Bronchial epithelial cell (primary cell): ENCODE measurements around a stretch of chr11.

GRCh38 chr11:197700-197980 is 1.1 kb downstream of the ODF3 start:
- RRBS, 2 experiments: no CpG with 5 or more reads among the region's 6 CpGs

- RRBS, 2 experiments: no CpG with 5 or more reads among the region's 3 CpGs
Observed at GRCh38 chr11:216359-217013, 9.0 kb downstream of the RIC8A start.

- RRBS, 2 experiments: 5 to 6% methylated on average over 54 to 62 of the region's 145 CpGs
Observed at GRCh38 chr11:279811-281104, 2.1 kb downstream of the NLRP6 start.

DNA sequence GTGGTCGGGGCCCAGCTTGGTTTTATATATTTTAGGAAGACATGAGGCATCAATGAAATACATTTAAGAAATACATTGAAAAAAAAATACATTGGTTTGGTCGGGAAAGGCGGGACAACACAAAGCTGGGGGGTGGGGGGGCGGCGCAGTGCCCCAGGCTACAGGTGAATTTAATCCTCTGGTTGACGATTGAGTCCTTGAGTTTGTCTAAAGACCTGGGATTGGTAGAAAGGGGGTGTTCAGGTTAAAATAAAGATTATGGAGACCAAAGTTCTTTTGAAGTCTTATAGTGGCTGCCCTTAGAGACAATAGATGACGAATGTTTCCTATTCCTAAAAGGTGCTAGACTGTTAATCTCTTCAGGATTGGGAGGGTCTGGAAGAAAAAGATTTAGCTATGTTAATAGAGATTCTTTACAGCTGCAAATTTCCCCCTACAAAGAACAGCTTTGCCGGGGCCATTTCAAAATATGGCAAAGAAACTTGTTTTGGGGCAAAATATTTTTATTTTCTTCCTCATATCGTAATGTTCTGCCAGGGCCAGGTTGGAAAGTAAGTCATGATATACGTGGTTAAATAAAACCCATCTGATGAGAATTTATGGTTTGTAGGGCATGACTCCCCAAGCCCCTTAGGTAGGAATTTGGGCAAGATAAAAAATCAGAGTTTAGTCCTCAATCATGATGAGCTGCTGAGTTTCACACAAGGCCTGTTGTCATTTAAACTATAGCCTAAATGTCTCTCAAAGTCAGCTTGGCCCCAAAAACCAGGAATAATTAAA is 3.3 kb downstream of the IFITM1 start:
- RRBS, 2 experiments: no CpG with 5 or more reads among the region's 10 CpGs

- RRBS, 2 experiments: no CpG with 5 or more reads among the region's 6 CpGs
Observed at GRCh38 chr11:317682-317983, 3.0 kb downstream of the IFITM3 start.

- RRBS, 2 experiments: 71 to 83% methylated on average over 4 of the region's 33 CpGs
Observed at GRCh38 chr11:405384-406245, 9.2 kb downstream of the SIGIRR start.

DNA sequence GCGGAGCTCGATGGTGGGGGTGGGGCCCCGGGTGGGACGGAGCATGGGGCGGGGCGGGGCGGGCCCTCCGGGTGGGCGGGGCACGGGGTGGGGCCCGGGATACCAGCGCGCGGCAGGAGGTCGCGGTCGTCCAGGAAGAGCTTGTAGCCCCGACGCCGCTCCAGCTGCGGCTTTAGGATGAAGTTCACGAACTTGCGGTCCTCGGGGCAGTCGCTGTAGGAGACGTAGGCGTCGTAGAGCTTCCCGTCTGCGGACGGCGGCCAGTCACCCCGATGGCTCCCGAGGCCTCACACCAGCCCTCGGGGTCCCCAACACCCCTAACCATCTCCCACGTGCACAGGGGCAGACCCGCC is 7.5 kb downstream of the SIGIRR start:
- RRBS, 2 experiments: under 1 to 1% methylated on average over 8 of the region's 37 CpGs

GRCh38 chr11:495719-496357 is 11.2 kb downstream of the RNH1 start:
- RRBS, 2 experiments: no CpG with 5 or more reads among the region's 12 CpGs

DNA sequence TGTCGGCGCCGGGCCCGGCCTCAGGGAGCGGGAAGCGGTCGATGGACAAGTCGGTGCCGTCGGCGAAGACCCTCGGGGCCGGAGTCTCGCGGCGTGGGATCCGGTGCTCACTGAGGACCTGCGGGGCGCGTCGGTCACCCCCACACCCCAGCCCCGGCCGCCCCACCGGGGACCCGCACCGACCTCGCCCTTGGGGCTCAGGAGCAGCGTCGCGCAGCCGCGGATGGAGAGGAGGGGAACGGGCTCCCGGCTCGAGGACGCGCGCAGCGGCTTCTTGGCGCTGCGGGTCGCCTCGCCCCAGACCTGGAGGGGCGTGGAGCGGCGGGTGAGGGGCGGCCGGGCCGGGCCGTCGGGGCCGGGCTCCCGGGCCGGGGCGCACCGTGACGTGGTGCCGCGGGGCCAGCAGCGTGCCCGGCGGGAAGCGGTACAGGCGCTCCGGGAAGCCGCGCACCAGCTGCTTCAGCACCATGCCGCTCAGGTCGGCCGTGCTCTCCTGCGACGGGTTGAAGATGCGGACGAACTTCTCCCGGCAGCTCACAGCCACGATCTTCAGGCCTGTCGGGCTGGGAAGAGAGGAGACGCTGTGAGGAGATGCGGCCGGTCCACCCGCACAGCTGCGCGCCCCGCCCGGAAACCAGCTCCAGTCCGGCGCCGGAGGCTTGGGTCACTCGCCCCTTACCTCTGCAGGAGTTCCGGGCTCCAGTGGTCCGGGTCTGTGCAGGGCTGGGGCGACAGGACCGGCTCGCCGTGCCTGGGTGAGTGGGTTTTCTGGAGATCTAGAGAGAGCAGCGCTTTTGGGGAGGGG is 4.5 kb downstream of the LMNTD2 start:
- RRBS, 2 experiments: 8 to 9% methylated on average over 64 of the region's 96 CpGs

- RRBS, 2 experiments: 87 to 91% methylated on average over 9 of the region's 28 CpGs
Observed at GRCh38 chr11:562277-562900, 1.6 kb downstream of the RASSF7 start.

- RRBS, 2 experiments: 92% methylated on average over 5 to 6 of the region's 32 CpGs
Observed at GRCh38 chr11:598124-598770, 17.5 kb downstream of the IRF7 start.

DNA sequence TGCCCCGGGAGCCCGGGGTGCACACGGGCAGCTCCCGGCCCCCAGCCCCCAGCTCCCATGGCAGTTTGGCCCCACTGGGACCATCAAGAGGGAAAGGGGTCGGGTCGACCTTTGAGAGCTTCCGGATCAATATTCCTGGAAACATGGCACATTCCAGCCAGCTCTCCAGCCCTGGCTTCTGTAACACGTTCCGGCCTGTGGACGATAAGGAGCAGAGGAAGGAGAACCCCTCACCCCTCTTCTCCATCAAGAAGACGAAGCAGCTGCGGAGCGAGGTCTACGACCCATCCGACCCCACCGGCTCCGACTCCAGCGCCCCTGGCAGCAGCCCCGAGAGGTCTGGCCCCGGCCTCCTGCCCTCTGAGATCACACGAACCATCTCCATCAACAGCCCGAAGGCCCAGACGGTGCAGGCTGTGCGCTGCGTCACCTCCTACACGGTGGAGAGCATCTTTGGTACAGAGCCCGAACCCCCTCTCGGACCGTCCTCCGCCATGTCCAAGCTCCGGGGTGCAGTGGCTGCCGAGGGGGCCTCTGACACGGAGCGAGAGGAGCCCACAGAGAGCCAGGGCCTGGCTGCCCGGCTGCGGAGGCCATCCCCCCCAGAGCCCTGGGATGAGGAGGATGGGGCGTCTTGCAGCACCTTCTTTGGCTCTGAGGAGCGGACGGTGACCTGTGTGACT is 7.9 kb downstream of the IRF7 start:
- RRBS, 2 experiments: 92% methylated on average over 16 of the region's 39 CpGs

GRCh38 chr11:608476-609734 is 6.8 kb downstream of the IRF7 start:
- RRBS, 2 experiments: 88% methylated on average over 24 to 25 of the region's 81 CpGs

DNA sequence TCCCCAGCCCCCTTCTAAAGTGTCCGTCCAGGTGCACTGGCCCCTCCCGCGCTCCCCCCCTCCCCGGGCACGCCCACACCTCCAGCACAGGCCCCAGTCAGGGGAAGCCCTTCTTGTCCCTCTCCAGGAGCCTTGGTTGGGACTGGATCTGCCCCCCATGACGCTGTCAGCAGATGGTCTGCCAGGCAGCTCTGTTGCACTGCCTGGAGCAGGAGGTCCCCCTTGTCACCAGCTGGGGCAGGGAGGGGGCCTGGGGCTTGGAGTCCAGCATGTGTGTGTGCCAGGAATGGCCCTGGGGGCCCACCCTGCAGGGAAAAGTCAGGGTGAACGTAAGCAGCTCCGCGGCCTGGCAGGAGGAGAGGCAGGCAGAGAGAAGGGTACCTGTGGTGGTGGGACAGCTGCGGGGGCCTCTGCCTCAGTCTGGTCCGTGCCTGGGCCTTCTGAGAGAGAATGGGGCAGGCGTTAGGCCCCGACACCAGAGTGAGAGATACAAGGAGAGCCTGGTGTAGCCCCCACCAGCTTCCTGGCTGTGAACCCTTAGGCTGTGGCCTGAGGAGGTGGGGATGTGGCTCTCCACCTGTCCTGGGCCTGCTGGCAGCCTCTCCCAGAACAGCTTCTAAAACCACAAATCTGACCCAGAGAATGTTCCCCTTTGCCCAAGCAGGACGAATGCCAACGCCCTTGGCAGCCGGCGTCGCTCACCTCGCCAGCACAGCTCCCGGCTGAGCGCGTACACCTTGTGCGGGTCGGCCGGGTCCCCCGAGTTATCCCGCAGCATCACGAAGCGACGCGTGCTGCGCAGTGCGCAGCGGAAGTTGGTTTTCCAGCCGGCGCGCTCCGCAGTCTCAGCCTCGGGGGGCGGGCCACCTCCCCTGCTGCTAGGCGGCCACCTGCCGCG is 1.4 kb downstream of the IRF7 start:
- RRBS, 2 experiments: 23 to 47% methylated on average over 9 to 14 of the region's 43 CpGs

GRCh38 chr11:614993-615850 is 528 bp downstream of the IRF7 start:
- RRBS, 2 experiments: 2 to 3% methylated on average over 27 of the region's 67 CpGs

DNA sequence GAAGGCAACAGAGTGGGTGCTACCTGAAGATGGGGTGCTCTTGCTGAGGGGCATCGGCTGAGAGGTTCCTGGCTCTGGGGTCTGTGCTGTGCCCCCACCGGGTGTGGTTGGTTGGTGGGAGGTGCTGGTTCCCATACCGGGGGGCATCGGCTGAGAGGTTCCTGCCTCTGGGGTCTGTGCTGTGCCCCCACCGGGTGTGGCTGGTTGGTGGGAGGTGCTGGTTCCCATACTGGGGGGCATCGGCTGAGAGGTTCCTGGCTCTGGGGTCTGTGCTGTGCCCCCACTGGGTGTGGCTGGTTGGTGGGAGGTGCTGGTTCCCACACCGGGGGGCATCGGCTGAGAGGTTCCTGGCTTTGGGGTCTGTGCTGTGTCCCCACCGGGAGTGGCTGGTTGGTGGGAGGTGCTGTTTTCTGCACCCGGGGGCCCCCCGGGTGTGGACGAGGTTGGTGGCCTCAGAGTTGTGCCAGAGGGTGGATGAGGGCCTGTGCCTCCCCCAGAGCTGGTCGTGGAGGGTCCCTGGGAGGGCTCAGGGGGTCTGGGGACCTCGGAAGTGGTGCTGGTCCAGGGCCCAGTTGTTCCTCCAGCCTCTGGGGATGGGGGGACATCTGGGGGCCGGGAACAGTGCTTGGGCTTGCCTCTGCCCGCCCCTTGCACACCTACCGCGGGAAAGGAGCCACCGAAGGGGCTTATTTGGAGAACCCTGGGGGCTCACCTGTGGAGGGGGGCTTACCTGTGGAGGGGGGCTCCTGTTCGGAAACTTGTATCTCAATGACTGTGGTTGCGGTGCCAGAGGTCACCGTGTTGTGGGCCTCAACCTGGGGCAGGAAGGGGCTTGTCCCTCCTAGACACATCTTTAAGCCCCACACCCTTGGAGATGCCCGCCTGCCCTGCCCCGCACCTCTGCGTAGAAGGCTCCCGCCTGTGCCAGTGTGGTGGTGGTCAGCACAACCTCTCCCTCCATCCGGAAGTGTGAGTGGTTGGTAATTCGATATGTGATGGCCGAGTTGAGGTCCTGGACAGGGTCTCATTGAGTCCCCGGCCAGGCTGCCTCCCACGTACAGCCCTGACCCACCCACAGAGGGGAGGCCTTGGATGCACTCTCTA is 3.2 kb upstream of the IRF7 start:
- RRBS, 2 experiments: 78 to 83% methylated on average over 4 to 6 of the region's 31 CpGs

GRCh38 chr11:637426-637882 is 385 bp downstream of the DRD4 start:
- RRBS, 2 experiments: 7 to 19% methylated on average over 7 of the region's 53 CpGs

- RRBS, 2 experiments: no CpG with 5 or more reads among the region's 35 CpGs
Observed at GRCh38 chr11:679496-680384, 15.3 kb downstream of the DEAF1 start.

DNA sequence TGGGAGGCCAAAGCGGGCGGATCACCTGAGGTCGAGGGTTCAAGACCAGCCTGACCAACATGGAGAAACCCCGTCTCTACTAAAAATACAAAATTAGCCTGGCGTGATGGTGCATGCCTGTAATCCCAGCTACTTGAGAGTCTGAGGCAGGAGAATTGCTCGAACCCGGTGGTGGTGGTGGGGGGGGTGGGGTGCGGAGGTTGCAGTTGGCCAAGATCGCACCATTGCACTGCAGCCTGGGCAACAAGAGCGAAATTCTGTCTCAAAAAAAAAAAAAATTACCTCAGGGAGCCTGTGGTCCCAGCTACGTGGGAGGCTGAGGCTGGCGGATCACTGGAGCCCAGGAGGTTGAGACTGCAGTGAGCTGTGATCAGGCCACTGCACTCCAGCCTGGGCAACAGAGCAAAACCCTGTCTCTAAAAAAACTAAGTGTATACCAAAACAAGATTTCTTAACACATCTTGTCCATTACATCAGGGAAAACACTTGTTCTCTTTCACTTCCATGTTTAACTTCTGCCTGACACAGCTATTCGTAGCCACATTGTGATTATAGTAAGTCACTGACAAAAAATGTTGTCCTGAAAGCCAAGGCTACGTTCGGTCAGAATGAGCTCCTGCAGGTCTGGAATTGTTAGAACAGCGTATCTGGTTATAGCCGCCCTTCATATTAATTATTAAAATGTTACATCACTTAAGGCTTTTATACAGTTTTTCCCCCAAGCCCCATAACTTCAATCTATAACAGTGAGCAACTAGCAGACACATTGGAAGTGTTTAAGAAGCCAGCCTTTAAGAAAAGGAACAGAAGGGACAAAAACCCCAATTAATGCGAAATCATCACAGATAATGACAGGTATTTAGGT is 1.5 kb downstream of the TMEM80 start:
- RRBS, 2 experiments: no CpG with 5 or more reads among the region's 18 CpGs

DNA sequence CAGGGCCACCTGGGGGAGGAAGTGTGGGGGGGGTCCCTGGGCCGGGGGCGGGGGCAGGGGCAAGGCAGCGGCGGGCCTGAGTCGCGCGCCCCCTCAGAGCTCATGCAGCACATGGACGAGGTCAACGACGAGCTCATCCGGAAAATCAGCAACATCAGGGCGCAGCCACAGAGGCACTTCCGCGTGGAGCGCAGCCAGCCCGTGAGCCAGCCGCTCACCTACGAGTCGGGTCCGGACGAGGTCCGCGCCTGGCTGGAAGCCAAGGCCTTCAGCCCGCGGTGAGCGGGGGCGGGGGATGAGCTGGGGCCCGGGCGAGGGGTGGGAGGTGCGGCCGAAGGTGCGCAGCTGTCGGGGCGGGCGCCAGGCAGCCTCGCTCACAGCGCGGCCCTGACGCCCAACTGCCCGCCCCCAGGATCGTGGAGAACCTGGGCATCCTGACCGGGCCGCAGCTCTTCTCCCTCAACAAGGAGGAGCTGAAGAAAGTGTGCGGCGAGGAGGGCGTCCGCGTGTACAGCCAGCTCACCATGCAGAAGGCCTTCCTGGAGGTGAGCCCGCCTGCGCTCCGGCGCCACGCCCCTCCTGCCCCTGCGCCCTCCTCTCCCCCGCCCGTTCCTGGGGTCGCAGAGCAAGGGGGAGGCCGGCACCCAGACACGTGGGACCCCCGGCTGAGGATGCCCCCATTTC is 20.3 kb downstream of the EPS8L2 start:
- RRBS, 2 experiments: 2 to 3% methylated on average over 29 of the region's 60 CpGs